Measurements from ENCODE around the gene SLC27A5.

DNA sequence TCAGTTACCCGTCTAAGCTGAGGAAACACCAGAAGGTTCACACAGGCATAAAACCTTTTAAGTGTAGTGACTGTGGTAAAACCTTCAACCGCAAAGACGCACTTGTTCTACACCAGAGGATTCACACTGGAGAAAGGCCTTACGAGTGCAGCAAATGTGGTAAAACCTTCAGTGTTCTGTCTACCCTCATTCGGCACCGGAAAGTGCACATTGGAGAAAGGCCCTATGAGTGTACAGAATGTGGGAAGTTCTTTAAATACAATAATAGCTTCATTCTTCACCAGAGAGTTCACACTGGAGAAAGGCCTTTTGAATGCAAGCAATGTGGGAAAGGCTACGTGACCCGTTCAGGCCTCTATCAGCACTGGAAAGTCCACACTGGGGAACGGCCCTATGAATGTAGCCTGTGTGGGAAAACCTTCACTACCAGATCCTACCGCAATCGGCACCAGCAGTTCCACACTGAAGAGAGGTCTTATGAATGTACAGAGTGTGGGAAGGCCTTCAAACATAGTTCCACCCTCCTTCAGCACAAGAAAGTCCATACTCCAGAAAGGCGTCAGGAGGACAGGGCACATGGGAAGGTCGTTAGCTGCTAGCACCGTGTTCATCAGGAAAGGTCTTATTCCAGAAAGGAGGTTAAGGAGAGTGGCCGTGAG, 8.9 kb downstream of the ZNF584 start:
- RAMPAGE, long total RNA, result no peak
- RRBS, 2 experiments, result no CpG with 5 or more reads among the region's 15 CpGs
CAGE:
- cytosol, long polyA minus RNA, result no peak
- cytosol, long polyA plus RNA, result no peak
- long polyA plus RNA, result no peak
- nucleolus, long total RNA, result no peak
- nucleus, long polyA plus RNA, result no peak
- nucleus, long total RNA, result no peak

DNA sequence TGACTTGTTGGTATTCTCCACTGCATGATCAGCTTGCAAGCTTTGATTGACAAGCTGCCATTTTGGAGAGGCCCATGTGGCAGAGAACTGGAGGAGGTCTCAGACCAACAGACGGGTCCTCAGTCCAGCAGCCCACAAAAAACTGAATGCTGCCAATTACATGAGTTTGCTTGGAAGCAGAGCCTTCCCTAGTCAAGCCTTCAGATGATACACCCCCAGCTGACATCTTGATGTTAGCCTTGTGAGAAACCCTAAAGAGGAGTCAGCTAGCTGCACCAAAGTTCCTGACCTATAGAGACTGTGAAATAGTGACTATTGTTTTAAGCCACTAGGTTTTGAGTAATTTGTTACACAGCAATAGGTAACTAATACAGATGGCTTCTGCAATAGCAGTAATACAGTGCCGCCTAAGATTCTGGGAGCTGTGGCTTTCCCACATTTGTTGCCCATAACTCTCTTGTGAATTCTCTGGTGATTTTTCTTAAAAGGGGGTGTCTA, 9.8 kb downstream of the ZNF132 start:
- RAMPAGE, long total RNA, result no peak
- RRBS, 2 experiments, result no CpG with 5 or more reads among the region's 2 CpGs
CAGE:
- cytosol, long polyA minus RNA, result no peak
- cytosol, long polyA plus RNA, result no peak
- long polyA plus RNA, result no peak
- nucleolus, long total RNA, result no peak
- nucleus, long polyA plus RNA, result no peak
- nucleus, long total RNA, result no peak

GRCh38 chr19:58475318-58476075, 655 bp upstream of the ZNF446 start:
- RAMPAGE, long total RNA, result no peak
- RRBS, 2 experiments, result 3 to 10% methylated on average over 5 of the region's 43 CpGs
CAGE:
- cytosol, long polyA minus RNA, result no peak
- cytosol, long polyA plus RNA, result no peak
- long polyA plus RNA, result no peak
- nucleolus, long total RNA, result no peak
- nucleus, long polyA plus RNA, result no peak
- nucleus, long total RNA, result no peak

DNA sequence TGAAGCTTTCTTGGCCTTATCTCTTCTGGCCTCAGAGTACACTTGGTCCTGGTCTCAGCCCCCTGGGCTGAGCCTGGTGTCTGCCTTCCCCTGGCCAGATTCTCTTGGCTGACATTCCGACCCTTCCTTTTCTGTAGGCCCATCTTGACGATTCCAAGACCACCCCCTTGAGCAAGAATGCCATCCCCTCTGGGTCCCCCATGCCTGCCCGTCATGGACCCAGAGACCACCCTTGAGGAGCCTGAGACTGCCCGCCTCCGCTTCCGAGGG, 825 bp downstream of the ZNF446 start:
- RAMPAGE, long total RNA, result no peak
- RRBS, 2 experiments, result no CpG with 5 or more reads among the region's 6 CpGs
CAGE:
- cytosol, long polyA minus RNA, result no peak
- cytosol, long polyA plus RNA, result no peak
- long polyA plus RNA, result no peak
- nucleolus, long total RNA, result no peak
- nucleus, long polyA plus RNA, result no peak
- nucleus, long total RNA, result no peak

DNA sequence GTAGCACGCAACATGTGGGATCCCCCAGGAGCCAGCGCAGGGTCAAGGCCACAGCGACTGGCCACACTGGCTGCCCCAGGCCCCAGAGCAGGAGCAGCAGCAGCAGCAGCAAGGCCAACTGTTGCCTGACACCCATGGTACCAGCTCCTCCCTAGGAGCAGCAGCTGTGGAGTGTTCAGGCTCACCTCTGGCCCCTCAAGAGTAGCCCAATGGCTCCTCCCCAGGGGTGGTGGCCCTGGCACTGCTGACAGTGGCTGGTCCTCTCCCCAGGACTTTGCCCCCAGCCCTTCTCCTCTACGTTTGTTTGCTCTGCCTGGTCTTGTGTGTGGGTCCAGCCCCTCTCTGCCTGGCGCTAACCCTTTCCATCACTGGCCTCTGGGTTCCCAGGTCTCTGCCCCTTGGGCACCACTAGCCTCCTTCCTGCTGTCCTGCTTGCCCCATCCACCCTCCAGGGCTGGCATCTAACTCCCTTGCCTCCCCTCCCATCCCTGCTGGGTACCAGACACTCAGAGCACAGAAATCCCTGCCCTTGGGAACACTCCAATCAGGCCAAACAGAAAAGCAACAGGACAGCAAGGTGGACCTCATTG, at the start of gene SLC27A5:
SLC27A5 (minus strand) TSS at position 173 of the 590 bp plus-strand sequence.
- RAMPAGE, long total RNA, result no peak
- RRBS, 2 experiments, result no CpG with 5 or more reads among the region's 5 CpGs
CAGE:
- cytosol, long polyA minus RNA, result no peak
- cytosol, long polyA plus RNA, result no peak
- long polyA plus RNA, result no peak
- nucleolus, long total RNA, result no peak
- nucleus, long polyA plus RNA, result no peak
- nucleus, long total RNA, result no peak

DNA sequence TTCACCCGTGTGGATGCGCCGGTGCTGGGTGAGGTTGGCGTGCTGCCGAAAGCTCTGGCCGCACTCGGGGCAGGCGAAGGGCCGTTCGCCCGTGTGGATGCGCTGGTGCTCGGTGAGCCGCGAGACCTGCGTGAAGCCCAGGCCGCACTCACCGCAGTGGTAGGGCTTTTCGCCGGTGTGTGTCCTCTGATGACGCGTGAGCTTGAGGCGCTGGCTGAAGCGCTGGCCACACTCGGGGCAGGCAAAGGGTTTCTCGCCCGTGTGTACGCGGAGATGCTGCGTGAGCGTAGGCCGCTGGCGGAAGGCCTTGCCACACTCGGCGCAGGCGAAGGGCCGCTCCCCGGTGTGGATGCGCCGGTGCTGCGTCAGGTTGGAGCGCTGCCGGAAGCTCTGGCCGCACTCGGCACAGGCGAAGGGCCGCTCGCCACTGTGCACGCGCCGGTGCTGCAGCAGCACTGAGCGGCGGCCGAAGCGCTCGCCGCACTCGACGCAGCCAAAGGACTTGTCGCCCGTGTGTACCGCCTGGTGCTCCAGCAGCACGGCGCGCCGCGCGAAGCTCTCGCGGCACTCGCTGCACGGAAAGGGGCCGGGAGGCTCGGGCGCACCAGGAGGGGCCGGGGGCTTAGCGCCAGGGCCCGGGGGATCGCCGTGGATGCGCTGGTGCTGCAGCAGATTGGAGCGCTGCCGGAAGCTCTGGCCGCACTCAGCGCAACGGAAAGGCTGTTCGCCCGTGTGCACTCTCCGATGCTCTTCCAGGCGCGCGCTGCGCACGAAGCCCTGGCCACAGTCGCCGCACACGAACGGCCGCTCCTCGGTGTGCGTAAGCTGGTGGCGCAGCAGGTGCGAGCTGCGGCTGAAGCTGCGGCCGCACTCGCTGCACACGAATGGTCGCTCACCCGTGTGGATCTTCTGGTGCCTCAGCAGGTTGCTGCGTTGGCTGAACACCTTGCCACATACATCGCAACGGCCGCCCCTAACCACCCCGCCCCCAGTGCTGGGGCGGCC, 4.1 kb upstream of the UBE2M start:
- RAMPAGE, long total RNA, result no peak
- RRBS, 2 experiments, result 1 to 3% methylated on average over 15 of the region's 116 CpGs
CAGE:
- cytosol, long polyA minus RNA, result no peak
- cytosol, long polyA plus RNA, result no peak
- long polyA plus RNA, result no peak
- nucleolus, long total RNA, result no peak
- nucleus, long polyA plus RNA, result no peak
- nucleus, long total RNA, result no peak

- RAMPAGE, long total RNA, result no peak
- RRBS, 2 experiments, result no CpG with 5 or more reads among the region's 4 CpGs
CAGE:
- cytosol, long polyA minus RNA, result no peak
- cytosol, long polyA plus RNA, result no peak
- long polyA plus RNA, result no peak
- nucleolus, long total RNA, result no peak
- nucleus, long polyA plus RNA, result no peak
- nucleus, long total RNA, result no peak
These were observed 3.0 kb upstream of the MZF1 start for GRCh38 chr19:58576189-58576504.

- RAMPAGE, long total RNA, result no peak
- RRBS, 2 experiments, result 92% methylated on average over 4 of the region's 42 CpGs; no CpG with 5 or more reads in 1 of the 2 experiments
CAGE:
- cytosol, long polyA minus RNA, result no peak
- cytosol, long polyA plus RNA, result no peak
- long polyA plus RNA, result no peak
- nucleolus, long total RNA, result no peak
- nucleus, long polyA plus RNA, result no peak
- nucleus, long total RNA, result no peak
These were observed 8.1 kb upstream of the MZF1 start for GRCh38 chr19:58581135-58581816.